SJCRH30 (cell line): ENCODE data around the genes ZNF225, ZNF285, IGSF23 and GEMIN7.

DNA sequence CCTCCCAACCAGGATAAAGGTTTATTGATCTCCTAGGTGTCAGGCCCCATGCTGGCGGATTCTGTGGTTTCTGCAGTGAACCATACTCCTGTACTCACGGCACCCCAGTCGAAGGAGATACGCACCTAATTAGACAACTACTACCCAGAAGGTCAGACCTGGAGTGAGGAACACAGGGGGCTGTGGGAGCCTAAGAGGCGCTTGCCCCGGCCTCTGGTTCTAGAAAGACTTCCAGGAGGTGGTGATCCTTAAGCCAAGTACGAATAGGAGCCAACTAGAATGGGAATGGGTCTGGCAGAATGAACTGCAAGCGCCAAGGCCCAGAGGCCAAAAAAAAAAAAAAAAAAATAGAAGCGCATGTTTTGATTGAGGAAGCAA lies 720 bp upstream of the ZNF428 start:
- RAMPAGE, long total RNA: no peak

GRCh38 chr19:43755459-43755864 lies 700 bp upstream of the SMG9 start:
- RAMPAGE, long total RNA: no peak

DNA sequence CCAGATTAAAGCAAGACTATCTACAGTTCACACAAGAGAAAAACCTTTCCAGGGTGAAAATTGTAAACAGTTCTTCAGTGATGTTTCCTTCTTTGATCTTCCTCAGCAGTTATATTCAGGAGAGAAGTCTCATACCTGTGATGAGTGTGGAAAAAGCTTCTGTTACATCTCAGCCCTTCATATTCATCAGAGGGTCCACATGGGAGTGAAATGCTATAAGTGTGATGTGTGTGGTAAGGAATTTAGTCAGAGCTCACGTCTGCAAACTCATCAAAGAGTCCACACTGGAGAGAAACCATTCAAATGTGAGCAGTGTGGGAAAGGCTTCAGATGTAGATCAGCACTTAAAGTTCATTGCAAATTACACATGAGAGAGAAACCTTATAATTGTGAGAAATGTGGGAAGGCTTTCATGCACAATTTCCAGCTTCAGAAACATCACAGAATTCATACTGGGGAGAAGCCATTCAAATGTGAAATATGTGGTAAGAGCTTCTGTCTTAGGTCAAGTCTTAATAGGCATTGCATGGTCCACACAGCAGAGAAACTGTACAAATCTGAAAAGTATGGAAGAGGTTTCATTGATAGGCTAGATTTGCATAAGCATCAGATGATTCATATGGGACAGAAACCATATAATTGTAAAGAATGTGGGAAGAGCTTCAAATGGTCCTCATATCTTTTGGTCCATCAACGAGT lies 6.9 kb downstream of the ZNF222 start:
- RAMPAGE, long total RNA: no peak

GRCh38 chr19:44100460-44101200 lies 6.5 kb downstream of the ZNF224 start:
- RAMPAGE, long total RNA: no peak

DNA sequence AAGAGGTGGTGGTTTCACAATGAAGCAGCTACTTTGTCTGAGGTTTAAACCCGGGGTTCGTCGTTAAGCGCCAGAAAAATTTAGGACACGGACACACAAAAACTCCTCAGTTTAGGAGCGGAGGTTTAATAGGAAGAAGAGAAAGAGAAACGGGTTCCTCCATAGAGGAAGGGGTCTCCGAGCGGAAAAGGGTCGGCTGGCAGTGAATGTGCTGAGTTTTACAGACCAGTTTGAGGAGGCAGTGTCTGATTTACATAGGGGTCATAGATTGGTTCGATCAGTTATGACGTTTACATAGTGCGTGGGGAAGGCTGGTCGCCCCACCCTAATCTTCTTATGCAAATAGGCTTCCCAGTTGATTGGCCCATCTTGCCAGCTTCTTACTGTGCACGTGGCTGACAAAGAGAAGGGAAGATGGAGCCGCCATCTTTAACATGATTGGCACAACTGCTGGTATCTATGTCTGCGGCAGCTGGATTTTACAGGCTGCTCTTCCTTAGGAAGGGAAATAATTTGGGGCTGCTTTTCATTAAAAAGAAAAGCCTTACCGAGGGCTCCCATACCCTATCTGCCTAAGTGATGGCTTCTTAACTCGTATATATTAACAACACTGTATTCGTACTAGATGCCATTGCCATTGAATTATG lies 1.2 kb upstream of the ZNF225 start:
- RAMPAGE, long total RNA: no peak

DNA sequence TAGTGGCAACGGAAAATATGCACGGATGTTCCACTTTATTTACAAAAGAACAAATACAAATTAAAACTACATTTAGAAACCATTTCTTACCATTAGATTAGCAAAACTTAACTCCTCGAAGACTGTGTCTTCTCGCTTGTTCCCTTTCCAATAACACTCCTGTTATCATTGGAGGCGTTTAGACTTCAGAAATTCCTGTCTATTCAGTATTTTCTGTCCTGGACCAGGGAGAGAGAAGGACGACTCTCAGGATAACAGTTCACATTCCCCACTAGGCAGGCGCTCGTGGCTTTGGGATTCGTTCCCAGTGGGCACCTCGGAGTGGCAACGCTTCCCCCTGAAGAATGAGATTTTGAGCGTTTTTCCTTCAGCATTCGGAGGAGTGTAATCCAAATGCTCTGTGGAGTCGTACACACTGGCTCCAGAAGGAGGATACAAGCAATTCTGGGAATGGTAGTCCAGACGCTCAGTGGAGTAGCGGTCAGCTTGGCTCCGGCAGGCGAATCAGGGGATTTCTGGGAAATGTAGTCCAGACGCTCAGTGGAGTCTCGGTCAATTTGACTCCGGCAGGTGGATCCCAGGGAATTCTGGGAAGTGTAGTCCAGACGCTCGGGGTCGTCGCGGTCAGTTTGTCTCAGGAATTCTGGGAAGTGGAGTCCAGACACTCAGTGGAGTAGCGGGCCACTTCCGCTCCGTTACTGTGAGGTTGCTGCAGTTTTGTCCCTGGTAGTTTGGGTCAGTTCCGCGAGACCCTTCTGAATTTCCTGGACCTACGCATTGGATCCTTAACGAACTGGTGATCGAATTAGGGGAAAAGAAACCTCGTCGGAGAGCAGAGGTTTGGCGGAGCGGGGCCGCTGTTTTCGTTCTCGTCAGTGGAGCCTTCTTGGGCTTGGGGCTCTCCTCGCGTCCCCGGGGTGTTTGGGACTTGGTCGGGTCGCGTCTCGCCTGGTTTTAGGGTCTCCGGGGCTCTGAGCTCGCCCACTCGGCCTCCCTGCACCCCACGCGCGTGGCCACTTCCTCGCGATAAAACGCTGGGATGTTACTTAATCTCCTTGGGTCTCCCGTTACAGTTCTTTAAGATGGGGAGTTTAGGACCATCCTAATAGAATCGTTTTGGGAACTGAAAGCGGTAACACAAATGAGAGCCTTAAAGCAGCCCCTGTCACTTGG lies at the start of gene ZNF225:
TSS of gene ZNF225 (plus strand) at position 668 of the 1,173 bp plus-strand sequence.
- RAMPAGE, long total RNA: no peak

GRCh38 chr19:44401232-44402014 lies at the start of gene ZNF285:
TSS of gene ZNF285 (minus strand) at chr19:44401608.
- RAMPAGE, long total RNA: no peak

GRCh38 chr19:44613211-44614106 lies at the start of gene IGSF23:
TSS of gene IGSF23 (plus strand) at chr19:44613563.
- RAMPAGE, long total RNA: no peak

DNA sequence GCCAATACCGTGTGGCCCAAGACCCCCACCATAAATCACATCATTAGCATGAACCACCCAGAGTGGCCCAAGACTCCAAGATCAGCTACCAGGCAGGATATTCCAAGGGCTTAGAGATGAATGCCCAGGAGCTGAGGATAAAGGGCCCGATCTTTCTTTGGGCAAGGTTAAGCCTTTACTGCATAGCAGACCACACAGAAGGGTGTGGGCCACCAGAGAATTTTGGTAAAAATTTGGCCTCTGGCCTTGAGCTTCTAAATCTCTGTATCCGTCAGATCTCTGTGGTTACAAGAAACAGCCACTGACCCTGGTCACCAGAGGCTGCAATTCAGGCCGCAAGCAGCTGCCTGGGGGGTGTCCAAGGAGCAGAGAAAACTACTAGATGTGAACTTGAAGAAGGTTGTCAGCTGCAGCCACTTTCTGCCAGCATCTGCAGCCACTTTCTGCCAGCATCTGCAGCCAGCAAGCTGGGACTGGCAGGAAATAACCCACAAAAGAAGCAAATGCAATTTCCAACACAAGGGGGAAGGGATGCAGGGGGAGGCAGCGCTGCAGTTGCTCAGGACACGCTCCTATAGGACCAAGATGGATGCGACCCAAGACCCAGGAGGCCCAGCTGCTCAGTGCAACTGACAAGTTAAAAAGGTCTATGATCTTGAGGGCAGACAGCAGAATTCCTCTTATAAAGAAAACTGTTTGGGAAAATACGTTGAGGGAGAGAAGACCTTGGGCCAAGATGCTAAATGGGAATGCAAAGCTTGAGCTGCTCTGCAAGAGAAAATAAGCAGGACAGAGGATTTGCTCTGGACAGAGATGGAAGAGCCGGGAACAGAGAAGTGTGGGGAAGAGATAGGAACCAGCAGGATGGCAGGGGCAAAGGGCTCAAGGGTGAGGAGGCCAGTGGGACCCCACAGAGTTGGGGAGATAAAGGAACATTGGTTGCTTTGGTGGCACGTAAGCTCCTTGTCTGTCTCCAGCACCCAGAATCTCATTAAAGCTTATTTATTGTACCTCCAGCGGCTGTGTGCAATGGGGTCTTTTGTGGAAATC lies 8.4 kb upstream of the CEACAM19 start:
- RAMPAGE, long total RNA: no peak

- RAMPAGE, long total RNA: no peak
These were observed 1.2 kb upstream of the BCL3 start for GRCh38 chr19:44747303-44747630.

DNA sequence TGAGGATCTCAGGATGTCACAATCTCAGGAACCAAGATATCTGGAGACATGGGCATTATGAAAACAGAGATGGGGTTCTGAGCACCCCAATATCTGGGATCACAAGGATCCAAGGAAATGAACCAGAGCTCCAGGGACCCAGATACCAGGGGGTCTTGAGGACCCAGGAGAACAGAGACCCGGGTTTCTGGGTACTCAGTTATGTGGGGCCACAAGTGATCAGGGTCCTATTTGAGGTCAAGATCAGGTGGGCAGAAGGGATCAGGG lies 943 bp downstream of the BCL3 start:
- RAMPAGE, long total RNA: no peak

DNA sequence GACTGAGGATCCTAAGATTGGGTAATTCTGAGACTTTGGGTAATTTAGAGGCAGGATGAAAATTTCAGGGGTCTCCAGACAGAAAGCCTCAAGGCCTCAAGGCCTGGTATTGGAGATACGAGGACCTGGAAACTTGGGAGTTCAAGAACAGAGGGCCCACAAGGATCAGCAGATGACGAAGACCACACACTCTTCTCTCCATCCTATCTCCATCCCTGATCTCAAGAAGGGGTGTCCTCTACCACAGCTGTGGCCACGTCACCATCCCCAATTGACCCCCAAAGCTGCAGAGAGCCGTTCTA lies 1.2 kb downstream of the BCL3 start:
- RAMPAGE, long total RNA: no peak

DNA sequence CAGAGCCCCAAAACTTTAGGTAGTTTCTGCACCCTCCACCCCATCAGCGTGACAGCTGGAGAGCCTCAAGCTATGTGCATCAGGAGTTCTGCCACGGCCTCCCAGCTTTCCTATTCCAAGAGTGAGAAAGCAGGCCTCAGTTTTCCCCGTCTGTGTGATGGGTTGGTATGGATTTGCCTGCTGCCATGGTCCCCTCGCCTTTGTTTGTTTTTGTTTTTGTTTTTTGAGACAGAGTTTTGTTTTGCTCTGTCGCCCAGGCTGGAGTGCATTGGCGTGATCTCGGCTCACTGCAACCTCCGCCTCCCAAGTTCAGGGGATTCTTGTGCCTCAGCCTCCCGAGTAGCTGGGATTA lies 1.6 kb downstream of the BCL3 start:
- RAMPAGE, long total RNA: no peak

- RAMPAGE, long total RNA: no peak
These were observed 12.7 kb upstream of the CBLC start for GRCh38 chr19:44764835-44765603.

- RAMPAGE, long total RNA: no peak
These were observed 2.7 kb downstream of the NECTIN2 start for GRCh38 chr19:44848579-44849455.

- RAMPAGE, long total RNA: no peak
These were observed 1.6 kb downstream of the TOMM40 start for GRCh38 chr19:44892332-44893277.

- RAMPAGE, long total RNA: no peak
These were observed 2.6 kb upstream of the APOE start for GRCh38 chr19:44902866-44903438.

DNA sequence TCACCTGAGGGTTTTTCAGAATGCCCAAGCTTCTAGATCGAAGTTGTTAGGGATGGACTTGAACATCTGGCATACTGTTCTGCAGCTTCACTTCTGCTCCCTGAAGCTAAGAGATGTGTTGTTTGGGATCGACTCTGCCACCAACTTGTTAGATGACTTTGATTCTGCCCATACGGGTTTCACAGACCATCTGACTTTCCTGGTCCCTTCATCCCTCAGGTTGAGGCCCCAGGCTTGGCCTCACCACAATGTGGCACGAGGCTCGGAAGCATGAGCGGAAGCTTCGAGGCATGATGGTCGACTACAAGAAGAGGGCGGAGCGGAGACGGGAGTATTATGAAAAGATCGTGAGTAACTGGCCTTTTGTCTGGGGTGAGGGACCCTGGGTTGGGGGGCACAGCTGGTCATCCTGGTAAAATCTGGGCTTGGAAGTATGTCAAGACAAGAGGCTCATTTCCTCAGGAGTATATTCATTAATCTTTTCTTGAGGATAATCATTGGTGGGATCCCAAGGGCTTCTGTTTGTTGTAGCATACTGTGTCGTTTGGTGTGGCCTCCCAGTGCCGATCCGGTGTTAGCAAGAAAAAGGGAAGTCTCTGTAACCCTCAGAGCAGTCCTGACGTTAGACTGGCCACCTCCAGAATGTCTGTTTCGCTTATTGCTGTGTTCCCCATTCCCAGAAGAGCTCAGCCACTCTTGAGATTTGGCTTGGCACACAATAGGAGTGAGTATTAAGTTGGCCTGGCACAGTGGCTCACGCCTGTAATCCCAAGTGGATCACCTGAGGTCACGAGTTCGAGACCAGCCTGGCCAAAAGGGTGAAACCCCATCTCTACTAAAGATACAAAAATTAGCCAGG lies 1.3 kb downstream of the CLASRP start:
- RAMPAGE, long total RNA: no peak

DNA sequence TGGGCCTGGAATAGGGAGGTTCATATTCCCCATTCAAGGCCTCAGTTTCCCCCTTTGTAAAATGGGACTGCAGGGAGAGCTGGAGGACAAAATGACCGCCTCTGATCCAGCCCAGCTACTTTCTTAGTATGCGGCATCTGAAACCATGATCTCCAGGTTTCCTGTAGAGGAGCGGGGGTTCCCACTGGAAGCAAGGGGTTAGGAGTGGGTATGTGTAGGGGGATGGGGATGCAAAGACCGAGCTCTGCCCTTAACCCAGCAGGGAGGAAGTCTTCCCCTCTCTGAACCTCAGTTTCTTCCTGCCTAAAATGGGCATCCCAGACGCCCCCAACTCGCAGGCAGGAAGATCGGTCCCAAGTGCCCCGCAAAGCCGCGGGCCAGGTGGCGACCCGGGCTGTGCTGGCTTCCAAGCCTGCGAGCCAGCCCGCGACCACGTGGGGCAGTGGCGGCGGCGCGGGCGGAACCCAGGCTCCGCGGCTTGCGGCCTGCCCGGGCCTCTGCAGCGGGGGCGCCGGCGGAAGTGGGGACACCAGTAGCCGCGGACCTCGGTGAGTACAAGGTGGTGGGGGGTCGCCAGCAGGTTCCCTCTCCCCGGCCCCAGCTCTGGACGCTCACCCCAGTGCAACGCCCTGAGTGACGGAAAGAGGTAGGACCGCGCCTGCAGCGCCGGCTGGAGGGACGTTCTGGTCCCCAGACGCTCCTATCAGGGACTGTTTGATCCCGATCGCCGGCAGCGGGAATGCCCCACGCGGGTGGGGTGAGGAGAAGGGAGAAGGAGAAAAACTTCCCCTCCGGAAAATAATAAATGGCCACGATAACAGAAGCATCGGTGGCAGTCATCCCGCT lies at the start of gene GEMIN7:
TSS of gene GEMIN7 (plus strand) at position 529 of the 846 bp plus-strand sequence.
- RAMPAGE, long total RNA: no peak

- RAMPAGE, long total RNA: no peak
These were observed 20.7 kb downstream of the PPP1R37 start for GRCh38 chr19:45113552-45114227.